ENCODE measurements around a stretch of chr1.

DNA sequence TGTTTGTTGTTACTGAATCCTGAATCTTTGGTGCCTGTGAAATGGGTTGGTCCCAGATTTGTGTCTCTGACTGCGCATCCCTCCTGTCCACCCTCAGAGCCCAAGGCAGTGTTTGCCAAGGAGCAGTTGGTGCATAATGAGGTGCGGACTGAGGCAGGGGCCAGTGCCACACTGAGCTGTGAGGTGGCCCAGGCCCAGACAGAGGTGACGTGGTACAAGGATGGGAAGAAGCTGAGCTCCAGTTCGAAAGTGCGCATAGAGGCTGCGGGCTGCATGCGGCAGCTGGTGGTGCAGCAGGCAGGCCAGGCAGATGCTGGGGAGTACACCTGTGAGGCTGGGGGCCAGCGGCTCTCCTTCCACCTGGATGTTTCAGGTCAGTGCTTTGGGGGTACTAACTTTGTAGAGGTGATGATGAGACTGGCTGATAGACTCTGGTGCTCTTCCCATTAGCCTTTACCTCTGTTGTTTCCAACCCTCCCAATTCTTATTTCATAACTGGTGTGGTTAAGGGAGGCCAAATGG is 38.6 kb downstream of the OBSCN start:
- PRO-cap: no peak

GRCh38 chr1:228372102-228373255 is 34.2 kb downstream of the TRIM11 start:
- PRO-cap: no peak

- PRO-cap: no peak
Observed at GRCh38 chr1:228830922-228831512, 95.7 kb downstream of the RHOU start.

- PRO-cap: no peak
Observed at GRCh38 chr1:228833820-228834221, 98.5 kb downstream of the RHOU start.

- PRO-cap: no peak
Observed at GRCh38 chr1:228921440-228921900, 186.2 kb downstream of the RHOU start.

- PRO-cap: no peak
Observed at GRCh38 chr1:228989977-228990868, 254.9 kb downstream of the RHOU start.

DNA sequence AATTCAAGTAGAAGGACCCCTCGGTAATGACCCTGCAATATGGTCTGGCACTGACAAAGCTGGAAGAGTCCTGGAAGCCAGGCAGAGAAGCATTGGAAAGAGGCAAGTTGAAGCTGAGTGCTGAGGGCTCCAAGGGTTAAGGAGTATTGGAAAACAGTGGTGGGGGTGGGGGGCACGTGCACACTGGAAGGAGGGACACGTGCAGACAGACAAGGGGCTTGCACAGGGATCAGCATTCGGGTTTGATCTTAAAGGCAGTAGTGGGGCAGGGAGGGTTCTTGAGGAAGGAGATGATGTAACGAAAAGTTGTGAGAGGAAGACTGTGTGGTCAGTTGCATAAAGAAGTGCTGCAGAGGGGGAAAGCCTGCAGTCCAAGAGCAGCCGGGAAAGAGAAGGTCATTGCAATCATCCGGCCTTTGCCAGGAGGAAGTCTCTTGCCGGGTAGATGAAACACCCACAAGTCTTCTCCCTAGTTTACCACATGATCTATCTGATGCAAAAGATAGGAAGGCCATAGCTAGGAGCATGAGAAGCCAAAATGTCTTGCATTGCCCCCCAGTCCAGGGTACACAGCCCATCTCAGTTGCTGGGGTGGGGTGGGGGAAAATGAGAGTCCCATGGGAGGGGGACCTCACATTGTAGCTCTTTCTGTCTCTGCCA is 202.6 kb upstream of the RAB4A start:
- PRO-cap: no peak

GRCh38 chr1:229102960-229103526 is 167.9 kb upstream of the RAB4A start:
- PRO-cap: no peak

DNA sequence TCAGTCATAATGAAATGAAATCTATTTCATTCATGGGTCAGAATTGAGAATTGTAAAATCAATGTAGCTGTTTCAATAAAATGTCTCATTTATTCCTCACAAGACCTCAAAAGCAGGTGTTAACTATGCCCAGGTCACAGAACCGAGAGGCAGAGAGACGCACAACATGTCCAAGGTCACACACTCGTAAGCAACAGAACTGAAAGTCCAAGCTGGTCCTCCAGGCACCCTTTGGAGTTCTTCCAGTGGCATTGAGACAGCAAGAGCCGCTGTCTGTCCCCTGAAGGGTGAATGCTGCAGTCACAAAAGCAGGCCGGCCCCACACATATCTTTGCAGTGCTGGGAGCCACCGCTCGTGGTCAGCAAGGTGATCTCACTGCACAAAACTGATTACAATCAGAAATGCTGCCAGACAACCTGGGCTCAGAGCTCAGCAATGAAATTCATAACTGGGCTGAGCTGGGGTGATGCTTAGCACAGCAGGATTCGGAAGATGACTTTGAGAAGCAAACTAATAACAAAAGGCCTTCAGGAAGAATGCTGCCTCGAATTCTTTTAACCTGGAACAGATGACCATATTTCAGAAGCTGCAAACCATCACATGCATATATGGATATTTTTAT is 47.4 kb upstream of the RAB4A start:
- PRO-cap: no peak

DNA sequence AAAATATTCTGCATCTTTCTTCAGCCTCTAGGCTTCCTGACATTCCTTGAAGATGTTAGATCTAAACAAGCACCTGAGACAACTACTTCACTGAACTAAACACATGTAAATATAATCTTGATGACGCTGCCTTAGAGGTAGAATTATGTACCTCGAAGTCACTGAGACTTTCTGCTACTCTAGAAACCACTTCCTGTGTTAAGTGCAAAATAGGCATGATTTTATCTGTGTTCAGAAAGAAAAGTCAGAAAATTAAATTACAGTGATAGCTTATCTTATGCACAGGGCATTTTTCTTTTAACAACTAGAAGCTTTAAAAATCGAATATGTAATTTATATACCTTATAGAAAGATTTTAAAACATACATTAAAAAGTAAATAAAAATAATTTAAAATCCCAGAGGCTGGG is 17.3 kb upstream of the RAB4A start:
- PRO-cap: no peak

GRCh38 chr1:229341320-229341781 is 1.5 kb downstream of the CCSAP start:
- PRO-cap: no peak

DNA sequence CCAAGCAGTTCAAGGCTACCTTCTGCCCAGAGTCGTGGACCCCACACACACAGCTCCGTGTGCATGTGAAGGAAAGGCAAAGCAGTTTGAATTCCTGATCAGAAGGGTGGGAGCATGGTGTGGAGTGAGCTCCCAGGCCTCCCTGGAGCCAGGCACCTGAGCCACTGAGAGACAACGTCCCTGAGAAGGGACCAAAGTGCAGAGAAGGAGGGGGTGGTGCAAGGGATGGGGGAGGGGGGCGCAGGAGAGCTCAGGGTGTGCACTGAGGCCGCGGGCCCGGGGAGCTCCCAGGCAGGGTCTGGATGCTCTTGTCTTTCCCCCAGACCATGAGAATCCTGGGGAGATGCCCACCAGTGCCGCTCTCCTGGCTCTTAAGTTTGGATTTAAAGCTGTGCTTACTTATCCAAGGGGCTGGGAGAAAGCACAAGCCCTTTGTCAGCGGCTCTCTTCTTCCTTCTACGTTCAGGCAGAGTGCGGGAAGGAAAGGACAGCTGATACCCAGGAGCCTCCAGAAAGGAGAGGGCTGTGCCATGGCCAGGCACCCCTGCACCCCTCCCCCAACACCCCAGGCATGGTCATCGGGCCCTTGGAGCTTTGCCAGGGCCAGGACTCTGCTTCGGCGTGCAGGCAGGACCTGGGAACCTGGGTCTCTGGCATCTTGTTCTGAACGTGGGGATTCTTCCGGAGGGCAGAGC is 24.1 kb downstream of the ACTA1 start:
- PRO-cap: no peak

DNA sequence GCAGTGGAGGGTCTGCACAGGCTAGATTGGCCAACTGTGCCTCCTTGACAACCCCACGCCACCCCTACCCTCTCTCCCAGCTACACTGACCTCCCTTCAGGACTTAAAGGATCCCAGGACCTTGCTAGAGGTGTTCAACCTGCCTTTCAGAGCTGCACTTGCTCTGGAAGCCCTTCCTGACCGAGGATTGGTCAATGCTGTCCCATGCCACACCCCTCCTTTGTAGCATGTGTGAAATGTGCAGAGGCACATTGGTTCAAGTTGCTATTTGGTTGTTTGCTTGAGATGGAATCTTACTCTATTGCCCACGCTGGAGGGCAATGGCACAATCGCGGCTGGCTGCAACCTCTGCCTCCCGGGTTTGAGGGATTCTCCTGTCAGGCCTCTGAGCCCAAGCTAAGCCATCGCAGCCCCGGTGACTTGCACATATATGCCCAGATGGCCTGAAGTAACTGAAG is 21.8 kb downstream of the ACTA1 start:
- PRO-cap: no peak

GRCh38 chr1:229499464-229500241 is 8.5 kb downstream of the NUP133 start:
- PRO-cap: no peak

- PRO-cap: no peak
Observed at GRCh38 chr1:229559521-229559944, 1.0 kb upstream of the ABCB10 start.

GRCh38 chr1:229844557-229844940 is 218.5 kb downstream of the URB2 start:
- PRO-cap: no peak

- PRO-cap: no peak
Observed at GRCh38 chr1:230002461-230002840, 64.6 kb upstream of the GALNT2 start.

GRCh38 chr1:230113815-230114657 is 47.0 kb downstream of the GALNT2 start:
- PRO-cap: no peak

DNA sequence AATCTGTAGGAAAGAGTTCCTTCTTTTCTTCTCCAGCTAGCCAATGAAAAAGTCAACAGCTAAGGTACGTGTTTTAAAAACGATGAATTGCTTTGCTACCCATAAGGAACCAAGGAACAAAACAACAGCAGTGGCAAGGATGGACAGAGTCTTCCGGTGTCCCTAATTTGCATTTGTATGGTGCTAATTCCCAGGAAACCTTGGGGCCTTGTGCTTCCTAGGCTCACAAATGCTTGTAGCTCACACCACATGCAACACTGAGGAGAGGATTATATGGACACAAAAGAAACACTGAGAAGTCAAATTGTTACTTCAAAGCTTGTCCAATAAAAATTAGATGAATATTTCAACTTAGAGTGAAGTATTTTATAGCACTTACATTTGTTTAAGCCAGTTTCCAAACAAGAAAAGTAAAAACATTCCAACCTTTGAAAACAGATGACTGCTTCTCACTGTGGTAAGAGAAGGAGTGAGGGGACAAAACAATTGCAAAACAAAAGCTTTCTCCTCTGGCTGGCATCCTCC is 1.9 kb upstream of the PGBD5 start:
- PRO-cap: no peak

GRCh38 chr1:230727041-230727639 is 13.2 kb upstream of the AGT start:
- PRO-cap: no peak

Measured in osteocyte (in vitro differentiated cells).